Fallopian tube (tissue), 1 donor: ENCODE measurements around a stretch of chr13.

- PRO-cap, result no peak
Measured at GRCh38 chr13:108243105-108243911, 25.1 kb downstream of the ABHD13 start.

DNA sequence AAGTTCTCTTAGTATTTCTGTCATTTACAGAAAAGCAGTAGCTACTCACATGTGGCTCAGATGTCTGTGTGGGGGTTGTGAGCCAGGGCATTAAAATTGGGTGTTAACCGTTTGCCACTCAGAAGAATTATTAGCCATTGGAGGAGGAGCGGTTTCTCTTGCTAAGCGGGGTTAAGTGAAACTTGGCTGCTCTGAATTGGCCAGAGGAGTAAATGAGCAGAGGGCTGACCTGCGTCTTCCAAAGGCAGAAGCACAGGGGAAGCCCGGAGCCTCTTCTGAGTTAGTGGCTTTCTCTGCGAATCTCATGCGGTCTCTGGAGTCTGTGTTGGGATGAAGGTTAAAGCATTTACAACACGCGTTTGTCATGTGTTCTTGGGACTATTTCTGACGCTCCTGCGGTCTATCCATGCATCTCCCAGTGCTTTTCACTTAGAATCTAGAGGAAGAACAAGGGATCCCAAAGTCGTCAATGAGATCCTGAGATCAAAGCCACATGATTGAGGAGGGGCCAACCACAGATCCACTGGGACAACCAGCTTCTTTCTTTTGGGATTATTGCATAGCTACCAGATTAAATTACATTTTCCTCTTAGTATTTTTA lies 132.6 kb upstream of the MYO16 start:
- PRO-cap, result no peak

GRCh38 chr13:108704786-108705567 lies 75.6 kb downstream of the MYO16 start:
- PRO-cap, result no peak

DNA sequence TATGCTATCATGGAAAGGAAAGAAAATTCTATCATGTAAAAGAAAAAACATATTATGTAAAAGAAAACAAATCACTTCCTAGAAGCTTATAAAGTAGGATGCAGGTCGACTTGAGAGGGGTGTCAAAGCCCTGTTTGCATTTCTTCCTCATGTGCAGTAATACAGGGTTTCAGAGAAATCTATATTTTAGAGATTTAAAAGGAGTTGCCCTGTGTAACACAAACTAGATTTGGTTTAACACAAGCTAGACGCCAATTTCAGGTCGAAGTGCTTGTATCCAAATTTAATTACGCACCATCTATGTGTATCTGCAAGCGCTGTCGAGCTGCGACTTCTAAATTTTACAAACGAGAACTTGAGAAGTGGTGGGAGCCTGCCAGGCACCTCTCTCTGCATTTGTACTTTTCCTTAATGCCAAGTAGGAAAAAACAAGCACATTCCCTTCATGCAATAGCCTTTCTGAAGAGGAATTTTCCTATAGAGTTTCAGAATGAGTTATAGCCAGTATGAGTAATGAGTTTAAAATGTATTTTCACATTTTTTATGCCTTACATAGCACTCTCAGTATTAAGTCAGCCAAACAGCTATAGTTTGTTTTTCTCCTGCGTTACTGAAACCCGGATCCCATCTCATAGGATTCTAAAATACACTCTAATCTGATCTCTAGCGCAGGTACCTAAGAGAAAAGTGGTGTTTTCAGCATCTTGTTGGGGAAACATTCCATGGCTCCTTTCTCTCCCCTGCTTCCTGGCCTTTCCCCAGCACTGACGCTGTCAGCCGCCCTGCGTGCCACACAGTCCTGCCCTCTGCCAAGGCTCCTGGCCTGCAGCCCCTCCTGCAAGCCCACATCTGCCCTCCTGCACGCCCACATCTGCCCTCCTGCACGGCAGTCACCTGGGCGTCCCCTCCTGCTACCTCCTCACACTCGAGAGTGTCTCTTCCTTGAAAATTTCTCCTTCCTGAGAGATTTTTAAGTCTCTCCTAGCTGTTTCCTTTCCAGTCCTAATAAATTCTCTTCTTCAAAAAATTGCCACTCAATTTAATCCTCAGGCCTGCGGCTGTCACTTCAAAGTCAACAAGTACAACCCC lies 526.9 kb downstream of the MYO16 start:
- PRO-cap, result no peak

DNA sequence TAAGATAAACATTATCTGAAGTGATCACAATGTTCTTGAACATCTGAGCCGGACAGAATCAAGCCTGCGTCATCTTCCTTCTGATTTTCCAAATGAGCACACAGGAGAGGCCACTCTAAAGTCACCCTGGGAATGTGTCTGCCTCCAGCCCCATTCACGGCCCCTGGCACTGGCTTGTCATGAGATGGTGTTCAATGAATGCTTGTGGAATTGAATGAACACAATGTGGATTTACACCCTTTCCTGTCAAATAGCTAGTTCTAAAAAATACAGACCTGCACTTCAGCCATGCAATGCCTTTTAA lies 511.9 kb downstream of the IRS2 start:
- PRO-cap, result no peak

DNA sequence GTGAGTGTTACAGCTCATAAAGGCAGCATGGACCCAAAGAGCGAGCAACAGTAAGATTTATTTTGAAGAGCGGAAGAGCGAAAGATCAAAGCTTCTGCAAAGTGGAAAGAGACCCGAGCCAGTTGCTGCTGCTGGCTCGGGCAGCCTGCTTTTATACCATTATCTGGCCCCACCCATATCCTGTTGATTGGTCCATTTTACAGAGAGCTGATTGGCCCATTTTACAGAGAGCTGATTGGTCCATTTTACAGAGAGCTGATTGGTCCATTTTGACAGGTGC lies 468.0 kb downstream of the IRS2 start:
- PRO-cap, result no peak

DNA sequence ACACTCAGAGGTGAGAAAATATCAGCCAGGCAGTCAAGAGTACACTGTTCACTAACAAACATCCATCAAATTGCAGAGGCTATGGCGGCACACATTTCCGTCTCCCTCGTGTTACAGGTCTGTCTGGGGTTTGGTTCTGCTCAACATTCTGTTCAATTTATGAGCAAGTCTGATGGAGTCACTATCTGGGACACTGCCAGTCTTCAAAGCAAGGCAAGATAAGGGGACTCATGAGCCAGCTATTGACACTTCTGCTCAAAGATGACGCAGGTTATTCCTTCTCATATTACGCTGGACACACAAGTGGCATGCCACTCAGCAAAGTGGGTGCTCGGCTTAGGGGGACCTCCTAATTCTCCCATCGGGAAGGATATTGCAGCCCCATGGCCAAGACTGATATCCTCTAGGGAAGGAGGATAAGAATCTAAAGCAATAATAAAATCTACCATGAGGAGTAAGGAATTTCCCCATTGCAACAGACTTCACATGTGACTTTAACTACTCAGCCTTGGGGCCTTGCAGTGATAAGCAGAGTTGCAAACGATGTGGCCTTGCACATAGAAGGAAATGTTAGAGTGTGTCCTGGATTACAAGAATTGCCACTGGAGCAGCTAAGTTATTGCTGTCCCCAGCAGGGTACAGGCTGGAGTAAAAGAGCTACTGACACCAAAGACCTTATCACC lies 306.3 kb downstream of the IRS2 start:
- PRO-cap, result no peak

GRCh38 chr13:109576555-109576908 lies 209.9 kb downstream of the IRS2 start:
- PRO-cap, result no peak

- PRO-cap, result no peak
Measured at GRCh38 chr13:109769511-109769791, 16.9 kb downstream of the IRS2 start.

- PRO-cap, result bidirectional peak, plus-strand start at chr13:109784840, minus-strand start at chr13:109784697
Measured at GRCh38 chr13:109784612-109785086, 1.7 kb downstream of the IRS2 start.

- PRO-cap, result no peak
Measured at GRCh38 chr13:109785438-109786419, 654 bp downstream of the IRS2 start.

- PRO-cap, result no peak
Measured at GRCh38 chr13:109802810-109803336, 16.5 kb upstream of the IRS2 start.

DNA sequence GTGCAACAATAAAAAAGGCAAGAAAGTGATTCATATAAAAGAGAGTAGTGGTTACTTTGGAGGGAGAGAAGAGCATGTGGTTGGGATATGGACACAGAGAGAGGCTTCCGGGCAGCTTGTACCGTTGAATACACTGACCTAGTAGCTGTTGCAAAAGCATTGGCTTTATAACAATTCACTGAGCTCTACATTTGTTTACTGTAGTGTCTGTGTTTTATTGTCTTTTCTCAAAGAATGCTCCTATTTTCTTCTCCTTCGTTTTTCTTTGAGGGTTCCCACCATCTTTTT lies 29.7 kb upstream of the IRS2 start:
- PRO-cap, result no peak

GRCh38 chr13:110109676-110110490 lies 197.1 kb downstream of the COL4A1 start:
- PRO-cap, result no peak

- PRO-cap, result unidirectional peak, minus-strand start at chr13:110187630
Measured at GRCh38 chr13:110186869-110187738, 119.9 kb downstream of the COL4A1 start.

GRCh38 chr13:110213844-110214221 lies 93.1 kb downstream of the COL4A1 start:
- PRO-cap, result no peak

GRCh38 chr13:110280959-110281508 lies 25.9 kb downstream of the COL4A1 start:
- PRO-cap, result no peak

GRCh38 chr13:110308877-110309696 lies 2.0 kb downstream of the COL4A2 start:
- PRO-cap, result bidirectional peak, plus-strand start at chr13:110308978, minus-strand start at chr13:110308986

DNA sequence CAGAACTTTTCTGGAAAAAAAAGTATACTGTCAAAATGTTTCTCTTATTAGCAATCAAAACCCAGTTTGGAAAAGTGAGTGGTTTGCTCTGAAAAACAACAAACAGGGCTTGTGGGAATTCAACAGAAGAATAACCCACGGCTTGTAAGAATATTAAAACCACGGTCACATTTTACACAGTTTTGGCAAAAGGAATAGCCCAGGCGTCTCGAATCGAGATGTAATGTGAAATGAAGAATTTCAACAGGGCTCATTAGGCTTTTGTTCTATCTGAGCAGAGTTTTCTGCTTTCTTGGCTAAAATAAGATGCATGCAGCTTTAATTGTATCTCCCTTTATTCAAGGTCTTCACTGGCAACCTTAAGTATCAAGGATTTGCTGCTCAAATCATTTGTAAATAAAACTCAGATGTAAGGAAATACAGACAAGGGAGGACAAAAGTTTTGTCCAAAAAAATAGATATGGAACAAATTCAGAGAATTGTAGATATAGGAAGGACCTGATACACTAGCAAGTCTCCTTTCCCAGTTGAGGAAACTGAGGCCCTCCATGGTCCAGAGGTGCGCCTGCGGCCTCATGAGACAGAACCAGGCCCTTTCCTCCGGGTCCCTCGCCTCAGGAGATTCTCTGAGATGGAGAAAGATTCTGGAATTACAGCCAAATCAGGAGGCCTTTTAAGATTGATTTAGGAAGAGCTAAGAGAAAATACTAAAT lies 71.0 kb downstream of the COL4A2 start:
- PRO-cap, result no peak

DNA sequence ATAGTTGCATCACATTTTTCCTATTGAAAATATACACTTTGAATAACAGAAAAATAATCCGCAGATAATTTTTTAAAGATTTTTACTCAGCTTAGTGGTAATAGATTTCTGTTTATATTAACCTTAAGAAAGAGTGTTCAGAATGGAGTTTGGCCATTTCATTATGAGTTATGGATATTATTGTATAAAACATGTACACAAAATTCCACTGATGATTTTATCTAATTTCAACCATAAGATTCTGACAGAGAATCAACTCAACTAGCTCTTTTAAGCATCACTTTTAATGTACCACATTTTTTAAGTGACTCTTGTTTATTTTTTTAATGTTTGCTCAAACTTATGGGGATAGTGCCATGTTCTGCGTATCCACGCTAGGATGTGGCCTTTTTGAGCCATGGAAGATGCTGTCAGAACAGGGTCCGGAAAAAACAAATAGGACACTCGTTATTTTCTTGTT lies 75.8 kb downstream of the COL4A2 start:
- PRO-cap, result no peak